Right lobe of liver (tissue), 4 donors: ENCODE measurements around the gene AVEN.

DNA sequence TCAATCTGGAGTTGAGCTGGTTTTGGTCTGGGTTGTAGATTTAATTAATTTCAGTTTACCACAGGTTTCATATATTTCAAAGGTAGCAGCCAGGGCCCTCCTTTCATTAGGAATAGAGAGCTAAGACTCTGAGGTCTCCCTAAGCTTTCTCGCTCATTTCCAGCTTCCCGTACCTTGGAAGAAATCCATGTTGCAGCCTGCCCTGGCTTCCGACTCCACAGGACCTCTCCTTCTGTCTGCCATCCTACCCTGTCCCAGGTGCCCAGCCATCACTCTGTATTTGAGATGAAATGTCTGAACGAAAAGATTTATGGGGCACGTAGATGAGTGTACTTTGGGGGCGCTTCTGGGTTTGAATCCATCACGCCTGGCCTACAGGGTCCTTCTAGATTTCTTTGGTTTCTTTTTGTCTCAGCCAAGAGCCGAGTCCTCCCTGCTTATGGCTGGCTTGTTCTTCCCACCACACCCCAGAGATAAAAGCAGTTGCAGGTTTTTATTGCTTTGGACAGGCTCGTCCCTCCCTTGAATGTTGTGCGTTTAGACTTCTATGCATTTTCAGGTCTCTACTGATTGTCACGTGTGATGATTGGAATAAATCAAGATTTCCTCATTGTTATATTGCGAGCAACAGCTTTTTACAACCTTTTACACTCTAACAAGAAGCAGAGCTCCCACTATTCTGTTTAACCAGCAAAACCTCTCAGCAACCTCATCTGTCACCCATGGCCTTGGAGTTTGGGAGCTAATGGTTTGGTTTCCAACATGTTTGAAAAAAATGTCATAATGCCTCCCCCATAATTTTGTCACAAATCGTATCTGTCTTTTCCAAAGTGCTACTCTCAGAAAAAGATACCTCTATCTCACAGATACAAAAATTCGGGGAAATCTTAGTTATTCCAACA lies 55.1 kb upstream of the OTUD7A start:
- PRO-cap, 4 experiments: no peak in any of the 4 experiments
- RAMPAGE, long total RNA, 2 experiments: no peak in any of the 2 experiments

- PRO-cap, 4 experiments: no peak in any of the 4 experiments
- RAMPAGE, long total RNA, 2 experiments: start-site peak on the minus strand in 1 of 2 experiments, at chr15:32818876-32819131 at its widest, 5 reads per replicate
Observed at GRCh38 chr15:32818493-32819766, 101.1 kb downstream of the GREM1 start.

GRCh38 chr15:32838487-32839322 lies 120.9 kb downstream of the GREM1 start:
- PRO-cap, 4 experiments: no peak in any of the 4 experiments
- RAMPAGE, long total RNA, 2 experiments: no peak in any of the 2 experiments

DNA sequence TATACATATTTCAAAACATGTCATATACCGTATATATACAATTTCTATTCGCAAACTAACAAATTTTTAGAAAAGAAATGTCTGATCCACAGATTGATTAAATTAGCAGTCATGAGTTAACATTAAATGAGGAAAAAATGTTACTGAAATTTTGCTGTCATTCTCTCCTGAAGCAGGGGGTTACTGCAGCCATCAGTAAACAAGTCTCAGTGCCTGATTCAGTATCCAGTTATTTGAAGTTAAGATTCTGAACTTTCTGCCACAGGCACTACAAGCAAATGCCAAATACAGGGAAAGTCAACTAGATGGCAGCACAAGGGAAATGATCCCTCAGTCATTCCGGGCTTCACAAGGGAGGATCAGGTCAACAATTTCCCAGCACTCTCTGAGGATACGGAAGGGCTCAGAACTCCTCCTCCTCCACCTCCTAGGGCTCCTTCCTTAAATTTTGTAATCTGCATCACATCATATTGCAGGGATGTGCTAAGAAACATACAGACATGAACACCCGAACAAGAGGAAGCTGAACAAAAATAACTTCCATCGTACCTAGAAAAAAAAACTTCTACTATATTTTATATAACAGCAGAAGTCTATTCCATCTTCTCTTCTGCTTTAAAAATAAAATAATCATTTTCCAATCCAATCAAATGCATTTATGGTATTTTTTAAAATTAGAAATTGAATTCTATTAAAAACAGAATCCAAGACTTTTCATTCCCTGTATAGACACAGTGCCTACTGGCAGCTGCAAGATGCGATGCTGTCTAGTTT lies 187.2 kb downstream of the FMN1 start:
- PRO-cap, 4 experiments: no peak in any of the 4 experiments
- RAMPAGE, long total RNA, 2 experiments: no peak in any of the 2 experiments

DNA sequence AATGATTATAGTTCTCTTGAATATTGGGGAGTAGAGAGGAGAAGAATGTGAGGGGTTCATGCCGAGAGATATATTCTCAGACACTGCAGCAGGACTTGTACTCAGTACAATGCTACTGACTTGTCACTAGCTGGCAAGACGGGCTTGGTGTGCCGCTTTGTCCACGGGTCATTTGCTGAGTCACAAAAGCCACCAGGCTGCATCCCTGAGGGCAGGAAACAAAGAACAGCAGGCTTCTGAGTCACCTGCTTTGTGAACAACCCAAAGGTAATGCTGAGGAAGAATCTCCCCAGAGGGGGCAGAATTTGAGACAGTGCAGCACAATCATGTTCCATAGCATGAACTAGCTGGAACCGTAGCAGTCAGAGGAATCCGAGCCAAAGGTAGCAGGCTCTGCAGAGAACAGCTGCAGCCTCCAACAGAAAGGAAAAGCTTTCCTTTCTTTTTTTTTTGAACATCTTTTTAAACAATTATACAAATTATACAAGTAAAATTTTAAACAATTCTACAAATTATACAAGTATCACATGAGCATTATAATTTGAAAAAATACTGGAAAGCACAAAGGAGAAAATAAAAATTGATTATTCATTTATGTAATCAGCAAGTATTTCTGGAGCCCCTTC lies 7.4 kb upstream of the FMN1 start:
- PRO-cap, 4 experiments: peak in 3 of 4 experiments; most common plus-strand start position 292 of the sequence (in 2); most common minus-strand start position 174 of the sequence (in 1)
- RAMPAGE, long total RNA, 2 experiments: no peak in any of the 2 experiments

GRCh38 chr15:33584843-33585300 lies 274.1 kb downstream of the RYR3 start:
- PRO-cap, 4 experiments: no peak in any of the 4 experiments
- RAMPAGE, long total RNA, 2 experiments: no peak in any of the 2 experiments

DNA sequence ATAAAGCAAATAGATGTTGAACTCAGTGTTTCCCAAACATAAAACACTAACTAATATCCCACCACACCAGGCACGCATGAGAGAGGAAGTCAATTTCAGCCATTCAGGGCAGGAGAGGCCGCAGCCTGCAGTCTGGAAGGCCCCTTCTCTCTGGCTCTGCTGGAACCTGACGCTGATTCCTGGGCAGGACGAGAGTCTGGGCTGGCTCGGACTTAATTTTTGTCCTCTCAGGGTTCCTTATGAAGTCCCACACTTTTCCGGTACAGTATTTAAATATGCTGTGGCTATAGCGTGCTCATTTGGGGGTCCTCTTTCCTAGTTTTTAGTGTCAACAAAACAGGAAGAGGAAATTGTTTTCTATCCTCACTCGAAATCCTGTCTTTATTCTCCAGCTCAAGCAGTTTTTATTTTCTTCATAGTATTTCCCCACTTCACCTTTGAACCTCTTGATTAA lies 240.8 kb upstream of the CHRM5 start:
- PRO-cap, 4 experiments: peak in 1 of 4 experiments; most common minus-strand start position 213 of the sequence (in 1)
- RAMPAGE, long total RNA, 2 experiments: no peak in any of the 2 experiments

GRCh38 chr15:34038889-34039491 lies at the start of gene AVEN:
TSS of gene AVEN (minus strand) at chr15:34039204.
- PRO-cap, 4 experiments: peak in 3 of 4 experiments; most common plus-strand start chr15:34038949 (in 1); most common minus-strand start chr15:34038973 (in 1)
- RAMPAGE, long total RNA, 2 experiments: no peak in any of the 2 experiments

- PRO-cap, 4 experiments: no peak in any of the 4 experiments
- RAMPAGE, long total RNA, 2 experiments: no peak in any of the 2 experiments
Observed at GRCh38 chr15:34649945-34650588, 66.6 kb upstream of the GOLGA8B start.

GRCh38 chr15:34652480-34653440 lies 69.3 kb upstream of the GOLGA8B start:
- PRO-cap, 4 experiments: no peak in any of the 4 experiments
- RAMPAGE, long total RNA, 2 experiments: no peak in any of the 2 experiments

DNA sequence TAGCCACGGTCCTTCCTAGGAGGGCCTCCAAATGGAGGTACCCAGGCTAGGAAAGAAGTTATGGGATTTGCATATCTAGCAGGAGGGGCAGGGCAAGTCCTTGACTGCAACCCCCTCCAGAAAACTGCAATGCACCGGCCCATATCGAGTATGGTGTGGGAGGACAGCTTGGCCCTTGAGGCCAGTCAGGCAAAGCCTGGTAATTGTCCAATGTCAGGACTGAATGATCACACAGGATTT lies 1.4 kb downstream of the ZNF770 start:
- PRO-cap, 4 experiments: peak in 1 of 4 experiments; most common plus-strand start position 144 of the sequence (in 1)
- RAMPAGE, long total RNA, 2 experiments: no peak in any of the 2 experiments

- PRO-cap, 4 experiments: no peak in any of the 4 experiments
- RAMPAGE, long total RNA, 2 experiments: start-site peak on the minus strand in 1 of 2 experiments, at chr15:35307271-35307684 at its widest, 5 reads per replicate
Observed at GRCh38 chr15:35307182-35307726, 222.2 kb upstream of the NANOGP8 start.

DNA sequence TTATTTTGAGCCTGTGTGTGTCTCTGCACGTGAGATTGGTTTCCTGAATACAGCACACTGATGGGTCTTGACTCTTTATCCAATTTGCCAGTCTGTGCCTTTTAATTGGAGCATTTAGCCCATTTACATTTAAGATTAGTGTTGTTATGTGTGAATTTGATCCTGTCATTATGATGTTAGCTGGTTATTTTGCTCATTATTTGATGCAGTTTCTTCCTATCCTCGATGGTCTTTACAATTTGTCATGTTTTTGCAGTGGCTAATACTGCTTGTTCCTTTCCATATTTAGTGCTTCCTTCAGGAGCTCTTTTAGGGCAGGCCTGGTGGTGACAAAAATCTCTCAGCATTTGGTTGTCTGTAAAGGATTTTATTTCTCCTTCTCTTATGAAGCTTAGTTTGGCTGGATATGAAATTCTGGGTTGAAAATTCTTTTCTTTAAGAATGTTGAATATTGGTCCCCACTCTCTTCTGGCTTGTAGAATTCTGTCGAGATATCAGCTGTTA lies 156.2 kb downstream of the DPH6 start:
- PRO-cap, 4 experiments: no peak in any of the 4 experiments
- RAMPAGE, long total RNA, 2 experiments: no peak in any of the 2 experiments

DNA sequence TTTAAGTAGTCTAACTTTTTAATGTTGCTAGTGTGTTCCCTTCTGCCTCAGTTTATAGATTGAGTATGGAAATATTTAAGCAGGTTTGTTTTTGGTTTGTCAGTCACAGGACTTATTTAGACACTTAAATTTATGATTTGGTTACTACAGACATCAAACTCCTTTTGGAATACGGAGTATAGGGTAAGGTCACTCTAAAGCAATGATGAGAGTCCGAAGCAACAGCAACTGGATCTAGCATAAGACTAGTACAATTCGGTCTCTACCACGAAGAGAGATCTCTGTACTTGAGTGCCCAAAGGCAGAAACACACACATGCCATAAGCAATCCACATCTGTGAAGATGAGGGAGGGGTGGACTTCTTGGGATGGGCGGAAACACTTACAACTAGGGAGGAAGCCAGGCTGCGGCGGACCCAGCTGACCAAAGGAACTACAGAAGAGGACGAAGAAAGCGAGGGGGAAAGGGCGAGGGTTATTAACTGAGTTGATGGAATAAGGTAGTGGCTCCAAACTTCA lies 675 bp downstream of the DPH6 start:
- PRO-cap, 4 experiments: no peak in any of the 4 experiments
- RAMPAGE, long total RNA, 2 experiments: no peak in any of the 2 experiments

DNA sequence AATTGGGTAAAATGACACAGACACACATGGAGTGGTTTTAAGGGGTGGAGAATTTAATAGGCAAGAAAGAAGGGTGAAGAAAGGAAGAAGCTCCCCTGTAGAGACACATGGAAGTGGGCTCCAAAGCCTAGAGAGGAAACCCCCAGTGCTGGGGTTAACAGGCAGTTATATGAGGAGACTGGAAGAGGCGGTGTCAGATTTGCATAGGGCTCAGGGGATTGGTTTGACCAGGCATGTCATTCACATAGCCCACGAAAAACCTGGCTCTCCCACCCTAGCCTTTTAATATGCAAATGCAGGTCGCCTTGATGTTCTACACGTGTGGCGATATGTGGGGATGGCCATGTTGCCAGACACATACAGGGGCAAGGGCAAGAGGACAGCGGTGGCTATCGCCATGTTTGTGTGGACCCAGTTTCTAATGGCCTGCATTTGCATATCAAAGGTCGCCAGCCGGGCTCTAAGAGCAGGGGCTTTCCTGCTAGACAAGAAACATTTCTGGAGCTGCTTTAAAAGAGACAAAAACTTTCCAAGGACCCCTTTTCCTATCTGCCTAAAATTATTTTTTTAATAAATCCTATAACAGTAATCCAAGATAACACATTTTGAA lies 2.0 kb upstream of the DPH6 start:
- PRO-cap, 4 experiments: no peak in any of the 4 experiments
- RAMPAGE, long total RNA, 2 experiments: no peak in any of the 2 experiments

- PRO-cap, 4 experiments: no peak in any of the 4 experiments
- RAMPAGE, long total RNA, 2 experiments: no peak in any of the 2 experiments
Observed at GRCh38 chr15:36595665-36596196, 16.3 kb downstream of the CDIN1 start.

- PRO-cap, 4 experiments: no peak in any of the 4 experiments
- RAMPAGE, long total RNA, 2 experiments: no peak in any of the 2 experiments
Observed at GRCh38 chr15:36604061-36604382, 24.6 kb downstream of the CDIN1 start.

GRCh38 chr15:36805133-36805814 lies 225.8 kb downstream of the CDIN1 start:
- PRO-cap, 4 experiments: peak in 3 of 4 experiments; most common plus-strand start chr15:36805523 (in 1); most common minus-strand start chr15:36805399 (in 3)
- RAMPAGE, long total RNA, 2 experiments: no peak in any of the 2 experiments

DNA sequence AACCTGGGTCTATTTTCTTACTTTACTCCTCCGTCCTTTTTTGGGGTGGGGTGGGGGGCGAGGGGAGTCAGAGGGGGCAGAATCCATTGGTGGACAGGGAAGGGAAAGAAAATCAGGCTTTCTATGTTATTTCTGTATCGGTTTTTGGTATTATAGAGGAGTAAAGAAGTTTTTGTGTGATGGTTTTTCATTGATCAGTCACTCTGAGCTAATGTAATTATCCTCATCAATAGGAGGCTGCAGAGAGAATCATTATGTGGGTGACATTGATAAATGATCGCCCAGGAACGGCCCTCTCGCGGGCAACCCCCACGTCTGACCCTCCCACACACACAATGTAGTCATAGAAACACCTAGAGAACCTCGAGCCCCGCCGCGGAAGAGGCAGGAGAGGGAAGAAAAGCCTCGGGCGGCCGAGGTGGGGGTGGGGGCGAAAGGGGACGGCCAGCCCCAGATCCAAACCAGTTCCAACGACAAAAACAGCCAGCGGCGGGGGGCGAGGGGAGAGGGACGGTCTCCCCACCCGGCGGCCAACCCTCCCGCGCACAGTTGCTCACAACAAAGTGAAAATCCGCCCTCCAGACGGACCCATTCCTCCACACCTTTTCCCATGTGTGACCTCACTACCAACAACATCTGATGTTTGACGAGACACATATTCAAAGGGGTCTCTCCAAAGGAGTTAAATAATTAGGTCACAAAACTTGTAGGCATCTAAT lies 213.2 kb downstream of the MEIS2 start:
- PRO-cap, 4 experiments: no peak in any of the 4 experiments
- RAMPAGE, long total RNA, 2 experiments: no peak in any of the 2 experiments

- PRO-cap, 4 experiments: peak in 4 of 4 experiments; most common plus-strand start chr15:37098972 (in 3); most common minus-strand start chr15:37099109 (in 2)
- RAMPAGE, long total RNA, 2 experiments: no peak in any of the 2 experiments
Observed at GRCh38 chr15:37098893-37099854, 1.2 kb downstream of the MEIS2 start.